ENCODE data around the gene TAF5L.

- PRO-cap, 3 experiments: peak in 1 of 3 experiments; most common plus-strand start chr1:227786812 (in 1)
- RAMPAGE, long total RNA: no peak
Measured at GRCh38 chr1:227786684-227786977, 28.8 kb upstream of the PRSS38 start.

GRCh38 chr1:227887619-227888291, 60.0 kb downstream of the WNT9A start:
- PRO-cap, 3 experiments: peak in 3 of 3 experiments; most common plus-strand start chr1:227887968 (in 1); most common minus-strand start chr1:227887903 (in 2)
- RAMPAGE, long total RNA: no peak

DNA sequence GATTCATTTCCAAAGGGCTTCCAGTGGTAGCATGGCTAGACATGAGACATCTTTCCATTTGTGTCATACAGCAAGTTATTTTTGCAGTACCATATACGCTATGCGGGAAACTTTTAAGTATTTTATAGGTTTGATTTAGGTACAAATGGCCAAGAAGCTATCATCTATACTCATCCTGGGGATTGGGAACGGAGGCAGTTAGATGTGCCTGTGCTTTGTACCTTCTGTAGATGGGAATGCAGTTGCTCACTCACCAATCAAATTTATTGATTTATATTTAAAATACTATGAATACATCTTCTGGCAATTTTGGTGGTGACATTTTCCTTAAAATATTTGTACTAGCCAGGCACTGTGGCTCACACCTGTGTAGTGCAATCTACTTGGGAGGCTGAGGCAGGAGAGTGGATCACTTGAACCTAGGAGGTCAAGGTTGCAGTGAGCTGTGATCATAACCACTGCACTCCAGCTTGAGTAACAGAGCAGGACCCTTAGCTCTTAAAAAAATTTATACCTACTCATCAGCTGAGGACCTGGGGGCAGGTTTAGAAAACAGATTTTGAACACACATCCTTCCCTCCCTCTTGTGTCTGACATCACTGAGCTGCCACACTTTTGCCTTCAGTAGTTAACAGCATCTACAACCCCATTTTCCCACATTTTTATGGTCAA, 4.8 kb downstream of the ARF1 start:
- PRO-cap, 3 experiments: no peak in any of the 3 experiments
- RAMPAGE, long total RNA: no peak

DNA sequence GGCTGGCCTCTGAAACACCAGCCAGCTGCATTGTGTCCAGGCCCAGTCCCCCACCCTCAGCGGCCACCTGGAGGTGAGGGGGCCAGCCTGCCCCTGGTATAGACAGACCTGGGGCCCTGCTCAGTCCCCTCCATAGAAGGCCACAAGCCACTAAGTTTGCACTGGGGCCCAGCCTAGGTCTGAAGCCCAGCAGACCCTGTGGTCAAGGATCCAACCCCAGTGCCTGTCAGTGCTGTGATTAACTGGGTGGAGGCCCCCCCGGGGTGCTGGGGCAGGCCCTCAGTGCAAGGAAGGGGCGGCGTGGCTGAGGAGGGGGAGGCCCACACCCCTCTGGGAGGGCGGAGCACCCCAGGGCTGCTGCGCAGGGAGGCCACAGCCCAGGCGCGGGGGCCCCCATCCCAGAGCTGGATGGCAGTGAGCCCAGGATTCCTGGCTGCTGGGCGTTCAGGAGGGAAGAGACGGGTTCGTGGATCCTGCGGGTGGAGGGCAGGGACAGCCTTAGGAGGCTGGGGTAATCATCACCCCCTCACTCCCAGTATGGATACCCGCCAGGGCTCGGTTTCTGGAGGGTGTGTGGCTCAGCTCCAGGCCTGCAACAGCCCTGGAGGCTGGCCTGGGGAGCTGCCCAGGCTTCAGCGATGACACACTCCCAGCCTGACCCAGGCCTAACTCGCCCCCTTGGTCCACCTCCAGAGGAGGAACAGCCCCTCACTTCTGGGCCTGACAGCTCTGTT, 793 bp downstream of the GJC2 start:
- PRO-cap, 3 experiments: no peak in any of the 3 experiments
- RAMPAGE, long total RNA: no peak

DNA sequence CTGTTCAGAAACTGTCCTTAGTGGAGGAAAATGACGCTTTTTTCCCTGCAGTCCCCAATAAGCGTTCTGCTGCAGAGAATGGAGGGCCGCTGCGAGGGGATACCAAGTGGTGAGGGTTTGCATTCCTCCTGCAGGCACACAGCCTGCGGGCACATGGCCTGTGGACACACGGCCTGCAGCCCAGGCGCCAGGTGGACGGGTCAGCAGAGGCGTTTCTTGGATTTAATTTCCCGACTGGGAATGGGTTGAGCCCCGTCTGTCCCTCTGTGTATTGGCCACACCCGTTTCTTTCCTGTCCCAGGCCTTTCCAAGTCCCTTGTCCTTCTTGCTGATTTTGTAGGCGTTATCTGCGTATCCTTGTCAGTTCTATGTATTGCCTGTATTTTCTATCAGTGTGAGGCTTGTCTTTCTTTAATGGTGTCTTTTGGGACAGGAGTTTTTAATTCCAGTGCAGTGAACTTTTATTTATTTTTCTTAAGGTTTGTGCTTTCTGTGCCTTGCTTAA, 15.6 kb upstream of the OBSCN start:
- PRO-cap, 3 experiments: peak in 1 of 3 experiments; most common minus-strand start position 197 of the sequence (in 1)
- RAMPAGE, long total RNA: no peak

DNA sequence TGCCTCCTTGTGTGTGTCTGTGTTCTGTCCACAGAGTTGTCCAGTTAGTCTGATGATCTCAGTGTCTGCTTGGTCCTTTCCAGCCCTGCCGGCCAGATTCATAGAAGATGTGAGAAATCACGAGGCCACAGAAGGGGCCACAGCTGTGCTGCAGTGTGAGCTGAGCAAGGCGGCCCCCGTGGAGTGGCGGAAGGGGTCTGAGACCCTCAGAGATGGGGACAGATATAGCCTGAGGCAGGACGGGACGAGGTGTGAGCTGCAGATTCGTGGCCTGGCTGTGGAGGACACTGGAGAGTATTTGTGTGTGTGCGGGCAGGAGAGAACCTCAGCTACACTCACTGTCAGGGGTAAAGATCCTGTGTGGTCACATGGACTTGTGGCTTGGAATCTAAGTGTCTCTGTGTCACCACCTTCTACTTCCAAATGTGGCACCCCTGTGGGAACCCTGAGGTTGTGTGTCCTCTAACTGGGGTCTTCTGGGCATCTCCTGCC, 95.8 kb downstream of the OBSCN start:
- PRO-cap, 3 experiments: no peak in any of the 3 experiments
- RAMPAGE, long total RNA: no peak

- PRO-cap, 3 experiments: no peak in any of the 3 experiments
- RAMPAGE, long total RNA: no peak
Measured at GRCh38 chr1:228423393-228423988, 1.7 kb downstream of the H3-4 start.

DNA sequence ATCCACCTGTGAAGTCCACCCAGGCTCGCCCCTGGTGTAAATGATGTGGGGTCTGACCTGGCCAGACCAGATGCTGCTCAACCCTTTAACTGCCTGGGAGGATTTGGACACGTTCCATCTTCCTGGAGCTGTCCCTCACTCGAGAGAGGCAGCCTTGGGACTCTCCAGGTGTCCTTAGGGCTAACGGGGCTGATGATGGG, 3.7 kb upstream of the H3-4 start:
- PRO-cap, 3 experiments: no peak in any of the 3 experiments
- RAMPAGE, long total RNA: no peak

DNA sequence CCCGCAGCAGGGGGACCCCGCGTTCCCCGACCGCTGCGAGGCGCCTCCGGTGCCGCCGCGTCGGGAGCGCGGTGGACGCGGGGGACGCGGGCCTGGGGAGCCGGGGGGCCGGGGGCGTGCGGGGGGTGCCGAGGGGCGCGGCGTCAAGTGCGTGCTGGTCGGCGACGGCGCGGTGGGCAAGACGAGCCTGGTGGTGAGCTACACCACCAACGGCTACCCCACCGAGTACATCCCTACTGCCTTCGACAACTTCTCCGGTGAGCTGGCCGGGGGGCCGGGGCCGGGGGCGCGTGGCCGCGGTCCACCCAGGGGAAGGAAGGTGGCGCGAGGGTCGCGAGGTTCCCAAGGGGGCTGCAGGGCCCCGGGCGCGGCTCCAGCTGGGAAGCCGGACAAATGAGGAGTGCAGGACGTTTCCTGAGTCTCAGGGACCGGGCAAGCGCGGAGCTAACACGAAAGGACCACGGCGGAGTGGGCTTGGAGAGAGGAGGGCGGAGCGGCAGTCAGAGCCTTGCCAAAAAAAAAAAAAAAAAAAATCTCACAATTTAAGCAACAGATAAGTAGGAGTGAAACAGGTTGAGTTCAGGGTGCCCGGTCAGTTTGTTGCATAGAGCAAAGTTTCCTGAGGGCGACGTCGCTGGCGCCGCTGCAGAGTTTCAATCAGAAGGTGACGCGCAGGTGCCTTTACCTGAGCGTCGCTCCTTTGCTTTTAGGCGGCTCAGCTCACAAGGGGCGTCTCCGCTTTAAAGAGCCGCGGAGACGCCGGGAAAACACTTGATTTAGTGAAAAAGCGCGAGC, 666 bp downstream of the RHOU start:
- PRO-cap, 3 experiments: no peak in any of the 3 experiments
- RAMPAGE, long total RNA: no peak

DNA sequence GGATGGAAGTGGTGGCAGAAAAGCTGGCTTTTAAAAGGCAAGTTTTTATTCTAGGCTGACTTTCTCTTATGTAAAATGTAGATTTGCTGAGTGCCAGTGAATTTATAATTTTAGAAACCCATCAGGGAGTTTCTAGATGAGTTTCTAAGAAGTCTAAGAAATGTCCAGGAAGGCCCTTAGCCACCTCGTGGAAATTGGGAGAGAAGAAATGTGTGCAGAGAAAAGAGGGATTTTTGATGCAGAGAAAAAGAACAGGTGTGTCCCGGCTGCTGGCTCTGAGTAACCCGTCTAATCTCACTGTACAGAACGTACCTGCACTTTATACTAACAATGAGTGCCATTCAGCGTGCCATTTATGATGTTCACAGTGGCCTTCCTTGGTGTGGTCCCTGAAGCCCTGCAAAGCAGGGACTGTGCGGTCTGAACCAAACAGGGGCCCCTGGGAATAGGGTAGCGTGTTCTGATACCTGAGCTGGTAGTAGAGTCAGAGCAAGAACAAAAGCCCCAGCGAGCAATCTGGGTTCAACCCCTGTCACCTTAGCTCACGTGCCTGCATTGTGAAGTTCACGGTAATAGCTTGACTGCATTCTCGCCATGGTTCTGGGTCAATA, 125.5 kb downstream of the RHOU start:
- PRO-cap, 3 experiments: no peak in any of the 3 experiments
- RAMPAGE, long total RNA: no peak

DNA sequence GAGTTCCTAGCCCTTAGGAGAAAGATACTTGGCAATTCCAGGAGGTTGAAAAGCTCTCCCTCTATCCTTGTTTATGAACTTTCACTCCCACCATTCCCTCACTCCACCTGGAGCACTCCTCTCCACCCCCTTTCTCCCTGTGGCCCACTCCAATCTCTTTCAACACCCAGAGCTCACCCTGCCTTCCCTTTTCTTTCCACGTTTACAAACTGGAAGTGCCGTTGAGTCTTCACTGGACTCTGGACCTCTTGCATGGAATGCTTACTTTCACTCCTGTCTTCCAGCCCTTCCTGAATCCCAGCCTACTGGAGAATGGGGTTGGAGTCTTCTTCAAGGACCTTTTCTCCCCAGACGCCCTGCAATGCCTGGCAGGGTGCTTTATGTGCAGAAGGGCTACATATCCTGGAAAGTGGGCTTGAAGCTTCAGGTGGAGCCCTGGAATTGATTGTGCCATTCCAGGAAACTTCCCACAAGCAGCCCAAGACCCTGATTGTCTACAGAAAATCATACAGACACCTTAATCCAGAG, 198.5 kb downstream of the RHOU start:
- PRO-cap, 3 experiments: no peak in any of the 3 experiments
- RAMPAGE, long total RNA: no peak

GRCh38 chr1:229147220-229147555, 123.7 kb upstream of the RAB4A start:
- PRO-cap, 3 experiments: no peak in any of the 3 experiments
- RAMPAGE, long total RNA: no peak

DNA sequence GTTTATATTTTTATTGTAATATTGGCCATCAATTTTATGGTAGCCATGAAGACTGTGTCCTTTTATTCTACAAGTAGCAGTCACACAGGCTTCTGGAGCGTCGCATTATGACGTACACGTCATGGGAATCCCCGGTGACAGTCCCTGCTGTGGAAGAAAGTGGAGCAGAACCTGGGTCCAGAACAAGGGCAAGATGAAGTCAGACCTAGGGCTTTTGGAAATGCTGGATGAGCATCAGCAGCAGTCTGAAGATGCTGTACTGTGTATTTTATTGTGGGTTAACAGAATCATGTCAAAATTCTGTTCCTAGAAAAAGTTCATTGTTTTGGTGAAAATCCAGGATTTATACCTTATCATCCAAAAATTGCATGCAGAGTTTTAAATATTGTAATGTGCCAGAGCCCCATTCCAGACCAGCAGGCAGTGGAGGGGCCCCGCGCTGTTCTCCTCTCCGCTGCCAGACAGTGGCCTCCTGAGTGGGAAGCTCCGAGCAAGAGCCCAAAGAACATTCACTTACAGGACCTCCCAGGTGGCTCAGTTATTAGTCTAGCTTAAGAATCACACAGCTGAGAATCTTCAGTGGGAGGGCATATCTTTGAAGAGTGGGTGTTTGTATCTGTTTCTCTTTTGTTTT, 29.7 kb downstream of the CCSAP start:
- PRO-cap, 3 experiments: no peak in any of the 3 experiments
- RAMPAGE, long total RNA: no peak

GRCh38 chr1:229578895-229579612, 20.5 kb upstream of the ABCB10 start:
- PRO-cap, 3 experiments: no peak in any of the 3 experiments
- RAMPAGE, long total RNA: no peak

DNA sequence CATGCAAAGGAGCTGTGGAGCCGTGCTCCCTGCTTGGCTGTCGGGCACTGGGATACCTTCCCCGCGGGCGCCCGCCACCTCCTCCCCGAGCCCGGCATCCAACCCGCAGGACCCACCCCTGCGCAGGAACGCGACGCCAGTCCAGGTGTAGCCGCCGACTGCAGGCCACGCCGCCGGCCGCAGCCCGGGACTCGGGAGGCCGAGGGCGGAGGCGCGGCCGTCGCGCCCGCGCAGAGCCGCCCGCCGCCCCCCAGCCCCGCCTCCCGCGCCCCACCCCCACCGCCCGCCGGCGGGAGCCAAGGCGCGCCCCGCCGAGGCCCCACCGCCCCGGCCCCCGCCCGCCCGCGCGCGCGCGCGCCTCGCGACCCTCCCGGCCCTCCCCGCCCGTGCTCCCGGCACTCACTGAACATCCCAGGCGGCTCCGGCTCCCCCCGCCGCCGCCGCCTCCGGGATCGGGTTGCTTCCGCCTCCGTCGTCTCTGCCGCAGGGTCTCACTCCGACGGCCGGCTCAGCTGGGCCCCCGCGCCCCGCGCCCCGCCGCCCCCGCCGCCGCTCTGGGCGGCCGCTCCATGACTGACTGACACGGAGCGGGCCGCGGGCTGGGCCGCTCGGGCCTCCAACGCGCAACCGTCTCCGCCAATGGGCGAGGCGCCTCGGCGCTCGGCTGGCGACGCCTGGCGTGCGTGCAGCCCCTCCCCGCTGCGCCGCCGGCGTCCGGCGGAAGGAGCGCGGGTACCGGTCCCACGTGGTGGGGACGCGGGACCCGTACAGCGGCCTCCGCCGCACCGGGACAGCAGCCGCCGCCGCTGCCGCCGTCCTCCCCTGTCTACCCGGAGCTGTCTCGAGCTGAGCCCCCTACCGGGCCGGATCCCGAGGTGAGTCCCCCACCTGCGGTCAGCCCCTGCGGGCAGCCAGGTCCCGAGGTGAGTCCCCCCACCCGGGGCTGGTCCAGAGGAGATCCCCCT, at the start of gene TAF5L:
TSS of gene TAF5L (minus strand) at position 641 of the 965 bp plus-strand sequence.
- PRO-cap, 3 experiments: peak in 3 of 3 experiments; most common plus-strand start position 770 of the sequence (in 2); most common minus-strand start position 632 of the sequence (in 2)
- RAMPAGE, long total RNA: no peak

DNA sequence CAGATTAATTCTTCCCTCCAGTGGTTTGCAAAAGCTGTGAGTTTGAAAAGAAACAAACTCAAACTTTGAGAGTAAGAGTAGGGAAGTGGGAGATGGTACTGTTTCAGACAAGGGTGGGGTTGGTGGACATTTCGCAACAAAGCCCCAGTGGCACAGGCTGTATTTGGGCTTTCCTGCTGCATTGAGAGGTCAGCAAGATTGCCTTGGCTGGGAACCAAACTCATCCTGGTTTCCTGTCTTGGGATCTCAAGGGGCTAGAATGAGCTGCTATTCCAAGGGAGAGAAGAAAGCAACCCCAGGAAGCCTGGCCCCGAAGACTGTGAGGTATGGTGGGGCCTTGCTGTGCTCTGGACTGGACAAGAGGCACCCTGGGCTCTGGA, 64.6 kb upstream of the GALNT2 start:
- PRO-cap, 3 experiments: no peak in any of the 3 experiments
- RAMPAGE, long total RNA: no peak

- PRO-cap, 3 experiments: no peak in any of the 3 experiments
- RAMPAGE, long total RNA: no peak
Measured at GRCh38 chr1:230119124-230119565, 52.1 kb downstream of the GALNT2 start.

GRCh38 chr1:230158579-230159380, 91.7 kb downstream of the GALNT2 start:
- PRO-cap, 3 experiments: no peak in any of the 3 experiments
- RAMPAGE, long total RNA: no peak

- PRO-cap, 3 experiments: no peak in any of the 3 experiments
- RAMPAGE, long total RNA: no peak
Measured at GRCh38 chr1:230281354-230282268, 144.5 kb downstream of the PGBD5 start.

DNA sequence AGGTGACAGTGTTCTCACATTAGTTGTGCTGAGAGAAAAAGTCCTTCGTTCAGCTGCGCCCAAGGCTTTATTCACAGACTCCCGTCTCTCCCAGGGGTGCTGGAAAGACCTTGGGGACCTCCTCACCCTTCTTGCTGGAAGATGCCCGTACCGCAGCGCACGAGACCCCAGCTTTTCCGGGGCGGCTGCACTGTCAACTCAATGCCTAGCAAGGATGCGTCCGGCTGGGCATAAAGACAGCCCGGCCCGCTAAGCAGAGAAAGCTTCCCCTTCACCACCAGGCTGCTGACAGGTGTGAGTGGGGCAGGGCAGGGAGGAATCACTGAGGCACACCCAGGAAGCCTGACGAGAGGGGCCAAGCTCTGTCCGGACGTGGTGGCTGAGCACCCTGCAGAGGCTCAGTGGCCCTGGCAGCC, 125.3 kb downstream of the PGBD5 start:
- PRO-cap, 3 experiments: no peak in any of the 3 experiments
- RAMPAGE, long total RNA: no peak